Hair follicular keratinocyte (primary cell): ENCODE measurements around a stretch of chr3.

DNA sequence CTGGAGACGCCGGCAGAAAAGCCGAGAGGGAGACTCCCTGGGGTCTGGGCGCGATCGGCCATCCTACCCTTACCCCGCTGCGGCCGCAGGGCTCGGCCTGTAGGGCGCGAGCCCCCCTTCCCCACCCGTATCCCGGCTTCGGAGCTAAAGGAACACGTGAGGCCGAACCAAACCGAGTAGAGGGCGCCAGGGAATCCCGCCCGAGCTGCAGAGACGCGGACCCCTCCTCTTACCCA, 302 bp downstream of the BDH1 start:
- RAMPAGE, long total RNA, result no peak

- RAMPAGE, long total RNA, result no peak
Observed at GRCh38 chr3:197592400-197593193, 36.8 kb upstream of the BDH1 start.

- RAMPAGE, long total RNA, result no peak
Observed at GRCh38 chr3:197749045-197749597, 562 bp upstream of the FYTTD1 start.

DNA sequence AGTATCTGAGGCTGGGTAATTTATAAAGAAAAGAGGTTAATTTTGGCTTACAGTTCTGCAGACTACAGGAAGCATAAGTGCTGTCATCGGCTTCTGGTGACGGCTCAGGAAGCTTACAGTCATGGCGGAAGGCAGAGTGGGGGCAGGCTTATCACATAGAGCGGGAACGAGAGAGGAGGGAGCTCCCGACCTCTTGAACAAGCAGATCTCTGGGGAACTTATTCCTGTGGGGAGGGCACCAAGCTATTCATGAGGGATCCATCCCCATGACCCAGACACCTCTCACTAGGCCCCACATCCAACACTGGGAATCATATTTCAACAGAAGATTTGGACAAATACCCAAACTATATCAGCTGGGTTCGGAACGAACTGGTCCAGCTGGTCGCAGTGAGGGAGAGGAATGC, 72.5 kb downstream of the LMLN start:
- RAMPAGE, long total RNA, result no peak

DNA sequence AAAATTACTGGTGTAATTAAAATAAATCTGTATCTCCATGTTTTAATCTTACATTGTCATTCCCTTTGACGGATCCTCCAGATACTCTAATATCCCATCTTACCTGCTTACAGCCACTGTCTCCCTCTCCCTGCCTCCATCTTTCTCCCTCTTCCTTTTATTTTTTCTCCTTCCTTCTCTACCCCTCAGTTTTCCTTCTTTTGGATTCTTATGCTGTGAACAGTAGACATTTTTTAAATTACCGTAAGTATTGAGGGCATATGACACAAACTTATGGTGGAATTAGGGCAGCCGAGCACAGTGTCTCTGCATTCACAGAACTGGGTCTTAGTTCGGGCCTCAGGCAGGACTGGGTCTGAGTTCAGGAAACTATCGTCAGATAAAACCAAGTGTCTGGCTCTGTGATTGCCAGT, 146.1 kb downstream of the LMLN start:
- RAMPAGE, long total RNA, result no peak

DNA sequence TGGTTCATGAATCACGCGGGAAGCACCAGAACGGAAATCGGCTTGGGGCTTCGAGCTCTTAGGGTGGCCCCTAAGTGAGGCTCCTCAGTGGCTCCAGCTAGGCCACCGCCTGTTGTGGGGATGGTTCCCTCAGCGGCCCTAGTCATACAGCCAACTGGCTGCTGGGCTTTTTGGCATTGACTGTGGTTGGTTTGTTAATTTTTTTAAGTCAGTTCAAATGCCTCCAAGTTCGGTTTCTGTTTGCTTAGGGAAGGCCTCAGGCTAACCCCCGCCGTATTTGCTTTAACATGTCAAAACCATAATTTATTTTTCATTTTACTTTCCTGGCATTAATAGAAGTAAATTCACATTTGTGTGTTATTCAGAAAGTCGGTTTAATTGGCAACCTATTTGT, 198.1 kb downstream of the LMLN start:
- RAMPAGE, long total RNA, result no peak